ENCODE data around the genes PHC3 and RPL22L1.

- RRBS, result no CpG with 5 or more reads among the region's 5 CpGs
These were observed 18.0 kb downstream of the MYNN start for GRCh38 chr3:169790851-169791874.

GRCh38 chr3:169821980-169822979, 9.6 kb upstream of the LRRC34 start:
- RRBS, result 84% methylated on average over 12 of the region's 38 CpGs

DNA sequence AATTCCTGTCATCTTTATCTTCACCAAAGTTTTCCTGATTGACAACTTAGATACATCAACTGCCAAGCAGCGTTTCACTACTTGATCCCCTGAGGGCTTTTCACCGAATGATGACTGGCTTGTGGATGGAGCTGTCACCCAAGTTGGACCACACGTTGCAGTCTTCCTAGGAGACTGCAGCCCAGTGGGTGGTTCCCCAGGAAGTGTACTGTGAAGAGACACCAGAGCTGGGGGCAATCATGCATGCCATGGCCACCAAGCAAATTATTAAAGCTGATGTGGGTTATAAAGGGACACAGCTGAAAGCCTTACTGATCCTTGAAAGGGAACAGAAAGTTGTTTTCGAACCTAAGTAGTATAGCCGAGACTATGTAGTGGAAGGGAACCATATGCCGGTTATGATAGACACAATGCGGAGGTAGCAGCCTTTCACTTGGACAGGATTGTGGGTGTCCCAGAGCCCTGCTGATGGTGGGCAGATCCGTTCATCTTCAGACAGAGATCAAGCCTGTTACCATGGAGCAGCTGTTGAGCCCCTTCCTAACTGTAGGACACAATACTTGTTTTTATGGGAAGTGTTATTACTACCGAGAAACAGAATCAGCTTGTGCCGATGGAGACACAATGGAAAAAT, 20.8 kb downstream of the SAMD7 start:
- RRBS, result no CpG with 5 or more reads among the region's 10 CpGs

DNA sequence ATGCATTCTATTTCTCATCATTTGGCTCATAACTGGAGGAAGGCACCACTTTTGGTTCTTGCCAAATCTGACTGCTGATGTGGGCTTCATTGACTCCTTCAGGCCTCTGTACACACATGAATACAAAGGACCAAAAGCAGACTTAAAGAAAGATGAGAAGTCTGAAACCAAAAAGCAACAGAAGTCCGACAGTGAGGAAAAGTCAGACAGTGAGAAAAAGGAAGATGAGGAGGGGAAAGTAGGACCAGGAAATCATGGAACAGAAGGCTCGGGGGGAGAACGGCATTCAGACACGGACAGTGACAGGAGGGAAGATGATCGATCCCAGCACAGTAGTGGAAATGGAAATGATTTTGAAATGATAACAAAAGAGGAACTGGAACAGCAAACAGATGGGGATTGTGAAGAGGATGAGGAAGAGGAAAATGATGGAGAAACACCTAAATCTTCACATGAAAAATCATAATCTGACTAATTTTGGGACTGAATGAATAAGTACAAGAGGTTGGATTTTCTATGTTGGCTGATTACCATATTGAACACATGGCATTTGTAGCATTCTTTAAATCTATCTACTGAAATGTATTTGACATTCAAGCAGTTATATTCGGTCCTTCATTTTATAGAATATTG, 26.1 kb downstream of the SEC62 start:
- RRBS, result no CpG with 5 or more reads among the region's 6 CpGs

- RRBS, result 1% methylated on average over 30 of the region's 61 CpGs
These were observed at the start of gene PHC3 for GRCh38 chr3:170181181-170182061. PHC3 (minus strand) TSS chr3:170181733.

- RRBS, result no CpG with 5 or more reads among the region's 11 CpGs
These were observed 4.7 kb downstream of the SKIL start for GRCh38 chr3:170362149-170362647.

GRCh38 chr3:170423136-170423816, 4.6 kb downstream of the CLDN11 start:
- RRBS, result no CpG with 5 or more reads among the region's 10 CpGs

- RRBS, result 2% methylated on average over 7 of the region's 62 CpGs
These were observed at the start of gene RPL22L1 for GRCh38 chr3:170869582-170870659. RPL22L1 (minus strand) TSS chr3:170870195.

DNA sequence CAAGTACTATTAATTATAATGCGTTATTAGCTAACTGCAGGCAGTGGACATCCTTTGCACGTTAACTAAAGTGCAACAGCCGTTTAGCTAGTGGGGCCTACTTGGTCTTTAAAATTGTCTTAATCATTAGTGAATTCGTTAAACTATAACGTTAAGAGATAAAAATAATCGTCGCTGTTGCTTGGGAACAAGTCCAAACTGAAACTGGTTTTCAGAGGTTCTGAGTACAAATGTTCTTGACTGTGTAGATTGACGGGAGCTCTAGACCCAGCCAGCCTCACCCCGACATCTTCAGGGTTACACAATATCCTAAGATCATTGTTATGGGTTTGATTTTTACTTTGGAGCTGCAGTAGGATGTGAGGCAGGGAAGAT, 48.1 kb downstream of the SLC2A2 start:
- RRBS, result no CpG with 5 or more reads among the region's 9 CpGs

- RRBS, result no CpG with 5 or more reads among the region's 18 CpGs
These were observed 130.9 kb upstream of the SLC2A2 start for GRCh38 chr3:171157350-171157923.

- RRBS, result no CpG with 5 or more reads among the region's 3 CpGs
These were observed 63.9 kb upstream of the TNIK start for GRCh38 chr3:171524167-171524460.

DNA sequence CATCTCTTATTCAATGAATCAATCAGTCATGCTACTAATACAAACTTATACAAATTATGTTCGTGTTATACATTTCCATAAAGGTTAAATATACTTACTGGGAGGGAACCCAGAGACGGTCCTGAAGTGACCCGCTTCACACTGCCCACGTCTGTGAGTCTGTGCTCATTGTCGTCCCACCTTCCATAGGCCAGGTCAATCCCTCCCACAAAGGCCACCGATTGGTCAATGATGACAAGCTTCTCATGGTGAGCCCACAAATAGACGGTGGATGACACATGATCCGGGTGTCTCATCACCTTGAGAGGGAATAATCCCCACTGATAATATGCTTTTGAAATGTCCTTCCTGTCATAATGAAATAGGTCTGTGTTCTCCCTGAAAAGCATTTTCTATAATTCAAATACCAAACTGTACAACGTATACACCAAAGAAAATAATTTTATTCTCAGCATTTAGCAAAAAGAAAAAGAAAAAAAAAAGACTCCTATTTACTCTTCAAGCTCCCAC, 121.7 kb downstream of the PLD1 start:
- RRBS, result no CpG with 5 or more reads among the region's 9 CpGs

DNA sequence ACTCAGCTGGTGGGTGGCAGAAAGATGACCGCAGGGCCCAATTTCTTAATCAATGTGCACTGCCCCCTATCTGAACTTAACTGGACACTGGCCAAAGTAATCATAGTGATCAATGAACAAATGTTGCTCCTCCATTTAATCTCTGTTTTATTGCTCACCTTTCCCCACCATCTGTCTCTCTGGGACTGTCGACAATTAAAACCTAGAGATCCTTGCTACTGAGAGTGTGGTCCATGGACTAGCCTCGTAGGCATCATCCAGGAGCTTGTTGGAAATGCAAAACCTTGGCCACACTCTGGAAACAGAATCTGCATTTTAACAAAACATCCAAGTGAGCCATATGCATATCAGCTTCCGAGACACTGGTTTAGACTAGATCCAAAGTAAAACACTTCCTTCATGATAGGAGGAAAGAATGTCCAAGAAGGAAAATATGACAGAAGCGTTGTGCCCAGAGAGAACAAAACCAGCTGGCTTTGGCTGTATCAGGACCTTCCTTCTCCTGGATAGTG, 52.0 kb downstream of the PLD1 start:
- RRBS, result no CpG with 5 or more reads among the region's 5 CpGs

- RRBS, result no CpG with 5 or more reads among the region's 6 CpGs
These were observed 5.3 kb downstream of the PLD1 start for GRCh38 chr3:171804878-171805515.

GRCh38 chr3:171805993-171806981, 4.0 kb downstream of the PLD1 start:
- RRBS, result no CpG with 5 or more reads among the region's 6 CpGs

- RRBS, result no CpG with 5 or more reads among the region's 6 CpGs
These were observed 13.2 kb upstream of the TMEM212 start for GRCh38 chr3:171829815-171830541.

- RRBS, result 2% methylated on average over 50 of the region's 85 CpGs
These were observed 1.3 kb downstream of the FNDC3B start for GRCh38 chr3:172040348-172041368.

GRCh38 chr3:172079182-172079592, 39.8 kb downstream of the FNDC3B start:
- RRBS, result no CpG with 5 or more reads among the region's 2 CpGs

DNA sequence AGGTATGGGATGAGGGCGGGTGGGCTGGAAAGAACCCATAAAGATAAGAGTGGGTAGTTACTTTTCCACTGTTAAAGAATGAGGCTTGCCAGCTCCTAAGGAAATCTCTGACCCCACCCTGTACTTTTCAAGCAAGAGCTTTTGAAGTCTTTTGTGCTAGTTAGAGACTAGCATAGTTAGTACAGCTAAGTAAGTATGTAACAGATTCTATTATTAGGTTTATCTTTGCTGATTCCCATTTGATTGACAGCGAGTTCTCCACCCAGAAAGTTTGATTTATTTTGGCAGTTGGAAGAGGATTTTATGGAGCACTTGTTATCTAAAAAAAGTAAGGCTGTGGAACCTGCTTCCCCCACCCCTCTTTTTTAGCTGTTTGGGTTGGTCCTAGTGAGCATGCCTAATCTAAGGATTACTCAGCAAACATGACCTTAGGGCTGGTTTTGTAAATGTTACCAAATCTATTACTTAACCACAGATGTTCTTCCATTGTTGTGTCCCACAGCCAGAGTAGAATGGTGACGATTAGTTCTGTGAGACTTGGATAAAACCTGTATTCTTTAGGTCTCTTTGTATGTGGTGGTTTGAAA, 57.6 kb downstream of the FNDC3B start:
- RRBS, result no CpG with 5 or more reads among the region's 3 CpGs

DNA sequence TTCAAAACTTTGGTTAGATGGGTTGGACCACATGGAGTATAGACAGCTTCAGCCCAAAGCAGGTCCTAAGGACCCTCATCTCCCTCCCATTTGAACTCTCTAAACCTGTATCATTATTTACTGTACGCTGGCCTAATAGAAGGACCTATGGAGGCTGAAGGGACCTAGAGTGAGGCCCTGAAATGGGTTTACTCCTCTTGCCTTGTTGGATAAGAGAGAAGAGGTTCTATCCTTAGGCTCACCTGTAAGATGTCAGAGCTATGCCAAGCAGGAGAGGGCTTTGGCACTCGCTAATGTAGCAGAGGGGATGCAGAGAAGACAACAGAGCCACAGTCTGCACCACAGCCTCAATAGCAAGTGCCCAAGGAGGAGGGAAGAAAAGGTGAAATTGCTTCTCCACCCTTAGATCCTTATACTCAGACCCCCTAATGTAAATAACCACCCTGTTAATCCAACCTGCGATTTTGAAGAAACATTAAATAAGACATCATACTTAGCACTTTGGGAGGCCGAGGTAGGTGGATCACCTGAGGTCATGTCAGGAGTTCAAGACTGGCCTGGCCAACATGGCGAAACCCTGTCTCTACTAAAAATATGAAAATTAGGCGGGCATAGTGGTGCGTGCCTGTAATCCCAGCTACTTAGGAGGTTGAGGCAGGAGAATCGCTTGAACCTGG, 71.1 kb downstream of the FNDC3B start:
- RRBS, result no CpG with 5 or more reads among the region's 8 CpGs

All from GM19239 (cell line).